Bile duct (tissue), 1 donor: ENCODE results near the genes RNF31 and AP4S1.

DNA sequence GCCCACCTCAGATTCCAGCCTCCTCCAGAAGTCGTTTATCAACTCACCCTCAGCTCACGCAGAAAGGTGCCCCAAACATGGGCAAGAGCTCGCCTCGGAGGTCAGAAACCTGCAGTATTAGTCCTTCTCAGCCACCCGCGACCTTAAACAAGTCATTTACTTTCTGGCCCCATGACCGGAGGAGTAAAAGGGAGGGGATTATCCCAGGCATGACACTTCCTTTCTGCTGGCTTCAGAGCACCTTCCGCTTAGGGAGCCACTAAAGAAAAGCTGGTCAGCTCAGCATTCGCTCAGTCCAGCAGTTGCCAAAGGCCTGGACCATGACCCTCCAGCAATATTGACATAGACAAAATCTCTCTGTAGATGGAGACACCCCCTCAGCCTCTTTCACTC, 4.3 kb upstream of the CPNE6 start:
- PRO-cap: no peak

- PRO-cap: bidirectional peak, plus-strand start at chr14:24141862, minus-strand start at chr14:24141591
Observed at GRCh38 chr14:24141670-24142125, 307 bp upstream of the EMC9 start.

GRCh38 chr14:24147416-24147901, at the start of gene RNF31:
RNF31 (plus strand) TSS chr14:24147498.
- PRO-cap: bidirectional peak, plus-strand start at chr14:24147520, minus-strand start at chr14:24147240

GRCh38 chr14:24178520-24179797, 7.1 kb downstream of the REC8 start:
- PRO-cap: no peak

DNA sequence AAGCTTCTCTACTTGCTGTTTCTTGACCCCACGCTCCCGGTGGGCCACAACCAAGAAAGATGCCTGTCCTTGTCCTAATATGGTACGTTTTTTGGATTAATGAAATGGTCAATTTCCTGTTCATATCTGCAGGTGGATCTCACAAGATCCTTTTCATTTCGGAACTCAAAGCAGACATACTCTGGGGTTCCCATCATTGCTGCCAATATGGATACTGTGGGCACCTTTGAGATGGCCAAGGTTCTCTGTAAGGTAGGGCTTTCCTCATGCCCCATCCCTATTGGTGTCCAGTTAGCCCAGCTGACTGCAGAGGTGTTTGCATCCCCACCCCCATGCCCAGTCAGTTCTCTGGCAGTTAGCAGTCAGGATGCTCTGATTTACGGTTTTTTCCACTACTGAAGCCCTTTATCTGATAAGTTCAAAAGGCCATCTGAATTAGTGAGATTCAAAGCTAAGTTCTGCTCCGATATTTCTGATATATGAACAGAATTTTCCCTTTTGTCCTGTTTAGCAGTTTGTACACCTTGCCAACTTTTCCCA, 688 bp downstream of the GMPR2 start:
- PRO-cap: no peak

DNA sequence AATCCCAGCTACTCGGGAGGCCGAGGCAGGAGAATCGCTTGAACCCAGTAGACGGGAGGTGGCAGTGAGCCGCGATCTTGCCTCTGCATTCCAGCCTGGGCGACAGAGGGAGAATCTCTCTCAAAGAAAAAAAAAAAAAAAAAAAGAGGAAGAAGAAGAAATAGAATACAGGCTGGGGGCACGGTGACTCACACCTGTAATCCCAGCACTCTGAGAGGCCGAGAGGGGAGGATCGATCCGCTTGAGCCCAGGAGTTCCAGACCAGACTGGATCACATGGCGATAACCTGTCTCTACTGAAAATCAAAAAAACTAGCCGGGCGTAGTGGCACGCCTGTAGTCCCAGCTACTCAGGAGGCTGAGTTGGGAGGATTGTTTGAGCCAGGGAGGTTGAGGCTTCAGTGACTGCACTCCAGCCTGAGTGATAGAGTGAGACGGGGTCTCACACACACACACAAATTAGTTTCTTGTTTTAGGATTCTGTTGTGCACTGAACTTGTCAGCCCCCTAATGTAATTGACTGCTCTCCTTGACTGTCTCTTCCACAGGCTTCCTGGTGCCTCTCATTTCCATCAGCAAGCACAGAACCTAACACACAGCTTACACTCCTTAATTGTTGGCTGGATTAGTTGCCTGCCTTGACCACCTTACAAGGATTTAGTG, 963 bp upstream of the TINF2 start:
- PRO-cap: no peak

DNA sequence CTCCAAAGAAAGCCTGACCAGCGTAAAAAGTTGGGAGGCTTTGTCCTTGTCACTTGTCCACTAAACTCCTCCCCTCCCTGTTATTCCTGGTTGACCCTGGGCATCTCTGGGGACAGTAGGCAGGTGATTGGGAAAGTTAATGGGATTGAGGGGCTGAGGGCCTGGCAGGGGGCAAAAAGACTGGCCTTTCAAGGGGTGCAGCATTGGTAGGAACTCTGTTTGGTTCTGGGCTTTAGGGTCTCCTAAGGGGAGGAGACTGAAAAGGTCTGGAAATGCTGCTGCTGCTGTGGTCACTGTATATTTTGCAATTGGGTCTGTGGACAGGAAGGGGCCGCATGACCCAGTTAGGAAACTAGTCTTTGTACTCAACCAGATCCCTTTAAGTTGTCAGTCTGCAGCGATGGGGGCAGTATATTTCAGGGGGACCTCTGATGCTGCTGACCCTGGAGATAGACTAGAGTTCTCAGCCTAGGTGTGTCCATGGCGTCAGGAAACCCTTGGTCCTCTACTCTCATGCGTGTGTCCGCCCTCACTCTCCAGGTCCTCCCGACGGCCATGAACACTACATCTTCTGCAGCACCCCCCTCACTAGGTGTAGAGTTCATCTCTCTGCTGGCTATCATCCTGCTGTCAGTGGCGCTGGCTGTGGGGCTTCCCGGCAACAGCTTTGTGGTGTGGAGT, 3.9 kb downstream of the LTB4R start:
- PRO-cap: no peak

GRCh38 chr14:24333653-24334413, 1.0 kb downstream of the ADCY4 start:
- PRO-cap: no peak

DNA sequence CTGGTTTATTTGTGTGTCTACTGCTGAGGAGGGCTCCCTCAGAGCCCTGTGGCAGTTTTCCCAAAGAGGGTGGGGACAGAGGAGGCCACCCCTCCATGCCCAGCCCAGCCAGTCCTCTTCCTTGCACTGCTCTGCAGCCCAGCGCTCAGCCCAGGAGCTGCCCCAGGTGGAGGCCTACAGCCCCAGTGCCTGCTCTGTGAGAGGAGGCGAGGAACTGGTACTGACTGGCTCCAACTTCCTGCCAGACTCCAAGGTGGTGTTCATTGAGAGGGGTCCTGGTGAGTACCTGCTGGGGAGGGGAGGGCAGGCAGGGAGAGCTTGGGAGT, 6.2 kb downstream of the NFATC4 start:
- PRO-cap: no peak

DNA sequence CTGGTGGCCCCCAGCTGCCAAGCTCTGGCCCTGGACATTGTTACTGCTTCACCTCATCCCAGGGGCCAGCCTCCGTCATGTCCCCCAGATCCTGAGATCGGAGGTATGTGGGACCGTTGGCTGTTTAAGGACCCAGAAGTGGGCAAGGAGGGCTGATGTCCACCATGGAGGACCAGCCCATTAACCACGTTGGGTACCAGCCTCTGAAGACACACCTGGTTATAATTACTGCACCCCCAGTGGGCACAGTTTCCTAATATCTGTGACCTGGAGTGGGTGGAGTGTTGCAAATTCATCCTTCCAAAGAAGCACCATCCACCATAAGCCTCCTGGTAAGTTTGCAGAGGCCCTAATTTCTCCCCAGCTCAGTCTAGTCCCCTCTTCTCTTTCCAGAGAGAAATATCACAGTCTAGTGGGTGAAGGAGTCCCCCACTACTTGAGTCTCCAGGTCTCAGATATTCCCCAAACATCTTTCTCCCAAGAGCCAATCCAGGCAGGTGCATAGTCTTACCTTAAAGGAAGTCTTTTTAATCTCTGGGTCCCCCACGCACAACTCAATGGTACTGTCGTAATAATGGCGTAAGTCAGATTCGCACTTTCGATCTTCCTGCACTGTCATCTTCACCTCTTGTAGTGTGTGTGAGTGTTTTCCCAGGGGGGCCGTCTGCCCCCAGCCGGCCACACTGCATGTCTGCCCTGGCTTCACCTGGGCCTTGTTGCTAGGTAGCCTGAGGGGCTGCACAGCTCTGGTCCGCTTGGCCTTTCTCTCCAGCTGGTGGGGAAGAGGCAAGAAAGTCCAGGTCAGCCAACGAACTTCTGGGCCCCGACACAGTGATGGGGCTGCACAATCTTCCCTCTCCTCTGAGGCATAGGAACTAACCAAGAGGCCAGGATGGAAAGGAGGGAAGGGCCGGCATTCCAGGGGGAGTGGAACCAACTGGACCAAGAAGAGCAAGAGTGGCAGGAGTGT, 2.4 kb downstream of the GZMB start:
- PRO-cap: no peak

DNA sequence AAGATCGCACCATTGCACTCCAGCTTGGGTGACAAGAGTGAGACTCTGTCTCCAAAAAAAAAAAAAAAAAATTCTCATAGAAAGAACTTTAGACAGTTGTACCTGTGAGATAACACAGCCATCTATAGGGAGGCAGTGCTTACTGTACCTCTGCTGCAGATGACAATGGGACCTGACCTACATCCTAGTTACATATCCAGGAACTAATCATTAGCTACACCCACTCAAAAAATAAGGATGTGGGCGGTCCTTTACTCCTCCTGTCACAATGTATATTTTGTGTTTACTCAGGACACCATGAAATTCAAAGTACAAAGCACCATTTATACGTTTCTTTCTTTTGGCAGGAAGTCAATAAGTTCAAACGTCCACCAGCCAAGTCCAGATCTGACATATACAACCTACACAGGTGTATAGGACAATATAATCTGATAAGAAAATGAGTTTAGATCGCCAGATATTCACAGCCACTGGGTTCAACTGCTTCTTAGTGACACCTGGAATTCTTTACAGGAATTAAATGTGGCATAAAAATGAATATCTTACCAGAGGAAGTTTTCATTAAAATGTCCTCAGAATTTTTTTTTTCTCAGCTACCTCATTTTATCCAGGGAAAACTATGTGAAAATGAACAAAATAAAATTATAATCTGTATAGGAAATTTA, 14.7 kb downstream of the STXBP6 start:
- PRO-cap: no peak

DNA sequence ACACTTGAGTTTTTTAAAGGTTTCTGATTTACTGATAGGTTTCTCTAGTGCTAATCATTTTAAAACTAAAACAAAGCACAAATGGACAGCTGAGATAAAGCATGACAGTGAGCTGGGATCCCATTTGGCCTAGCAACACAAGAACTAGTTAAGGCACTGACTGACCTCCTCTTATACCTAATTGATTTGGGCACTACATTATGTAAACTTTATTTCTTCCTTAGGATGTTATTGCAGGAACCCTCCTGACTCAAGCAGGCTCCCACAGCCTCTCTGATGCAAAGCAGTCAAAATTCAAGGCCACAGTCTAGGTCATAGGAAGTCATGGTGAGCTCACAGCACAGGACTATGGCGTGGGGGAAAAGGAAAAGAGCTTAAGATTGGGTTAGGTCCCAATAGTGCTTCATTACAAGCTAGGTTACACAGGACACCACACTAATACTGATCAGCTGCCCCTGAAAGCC, 3.5 kb downstream of the STXBP6 start:
- PRO-cap: bidirectional peak, plus-strand start at position 406 of the sequence, minus-strand start at position 138 of the sequence

GRCh38 chr14:25048270-25049420, 1.3 kb downstream of the STXBP6 start:
- PRO-cap: unidirectional peak, plus-strand start at chr14:25048683; bidirectional peak, plus-strand start at chr14:25048812, minus-strand start at chr14:25048753

GRCh38 chr14:26597105-26597965, 498 bp downstream of the NOVA1 start:
- PRO-cap: unidirectional peak, plus-strand start at chr14:26597384

DNA sequence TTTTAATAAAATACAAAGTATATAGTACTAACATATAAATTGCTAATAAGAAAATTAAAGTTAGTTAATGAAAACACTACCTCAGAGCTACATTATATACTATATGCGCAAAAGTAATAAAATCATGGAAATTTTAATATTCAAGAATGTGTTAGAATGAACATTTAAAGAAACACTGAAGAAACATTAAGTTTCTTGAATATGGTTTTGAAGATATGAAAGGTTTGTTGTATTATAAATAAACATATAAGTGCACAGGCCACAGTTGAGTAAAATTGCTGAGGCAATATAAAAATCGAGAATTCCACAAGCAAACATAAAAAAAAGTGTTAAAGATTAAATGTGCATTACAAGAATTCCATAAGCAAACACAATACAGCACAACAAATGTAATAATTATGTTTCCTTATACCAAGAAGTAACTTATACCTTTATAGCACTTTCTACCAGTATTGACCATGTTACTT, 262.1 kb upstream of the FOXG1 start:
- PRO-cap: no peak

DNA sequence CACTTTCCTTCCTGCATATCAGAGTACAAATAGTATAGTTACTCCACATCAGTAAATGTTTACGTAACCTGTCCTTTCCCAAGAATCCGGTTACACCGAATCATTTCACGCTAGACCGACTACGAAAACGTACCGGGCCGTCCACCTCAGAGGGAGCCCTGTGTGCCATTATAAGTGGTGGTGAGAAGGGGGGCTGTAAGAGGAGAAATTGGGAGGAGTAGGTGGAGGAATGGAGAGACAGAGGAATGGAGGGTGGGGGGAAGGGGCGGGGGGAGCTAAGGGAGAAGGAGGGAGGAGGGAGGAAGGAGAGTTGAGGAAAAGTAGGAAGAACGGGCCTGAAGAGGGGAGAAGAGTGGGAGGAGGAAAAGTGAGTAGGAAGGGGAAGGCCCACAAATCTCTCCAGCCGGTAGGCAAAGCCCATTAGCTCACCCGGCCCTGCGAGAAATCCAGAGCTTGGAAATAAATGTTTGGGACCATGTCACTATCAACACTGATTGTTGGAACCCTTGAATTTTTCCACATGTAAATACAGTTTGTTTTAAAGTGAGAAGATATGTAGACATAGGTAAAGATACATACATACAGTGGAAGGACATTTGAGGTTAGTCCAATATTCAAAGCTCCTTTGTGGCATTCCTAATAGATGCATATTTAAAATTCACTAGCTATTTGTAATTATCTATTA, 2.2 kb upstream of the FOXG1 start:
- PRO-cap: no peak

GRCh38 chr14:28767308-28768445, 1.1 kb downstream of the FOXG1 start:
- PRO-cap: no peak

DNA sequence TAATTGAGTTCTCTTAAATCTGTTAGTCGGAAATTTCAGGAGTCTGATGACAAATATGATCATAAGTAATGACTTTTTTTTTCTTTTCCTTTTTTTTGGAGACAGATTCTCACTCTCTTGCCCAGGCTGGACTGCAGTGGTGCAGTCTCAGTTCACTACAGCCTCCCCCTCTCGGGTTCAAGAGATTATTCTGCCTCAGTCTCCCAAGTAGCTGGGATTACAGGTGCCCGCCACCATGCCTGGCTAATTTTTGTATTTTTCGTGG, 321.8 kb downstream of the PRKD1 start:
- PRO-cap: unidirectional peak, plus-strand start at position 89 of the sequence

DNA sequence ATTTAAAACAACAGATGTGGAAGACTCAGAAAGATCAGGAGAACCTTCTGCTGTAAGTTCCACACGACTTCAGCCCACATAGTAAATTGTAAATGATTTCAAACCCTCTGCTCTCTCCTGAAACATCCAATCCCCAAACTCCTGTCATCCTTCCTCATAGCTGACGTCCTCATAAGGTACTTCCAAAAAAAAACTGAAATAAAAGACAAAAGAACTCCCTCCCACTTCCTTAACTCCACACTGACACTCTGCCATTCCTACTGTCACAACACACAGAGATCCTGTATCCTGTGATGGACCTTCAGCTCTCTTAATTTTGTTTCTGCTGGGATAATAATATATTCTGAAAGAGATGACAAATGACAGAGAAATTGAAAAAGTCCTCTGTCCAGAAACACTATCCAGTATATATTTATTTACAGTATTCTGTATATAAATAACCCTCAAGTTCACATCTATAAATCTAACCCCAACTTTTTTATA, 3.0 kb downstream of the PRKD1 start:
- PRO-cap: no peak

DNA sequence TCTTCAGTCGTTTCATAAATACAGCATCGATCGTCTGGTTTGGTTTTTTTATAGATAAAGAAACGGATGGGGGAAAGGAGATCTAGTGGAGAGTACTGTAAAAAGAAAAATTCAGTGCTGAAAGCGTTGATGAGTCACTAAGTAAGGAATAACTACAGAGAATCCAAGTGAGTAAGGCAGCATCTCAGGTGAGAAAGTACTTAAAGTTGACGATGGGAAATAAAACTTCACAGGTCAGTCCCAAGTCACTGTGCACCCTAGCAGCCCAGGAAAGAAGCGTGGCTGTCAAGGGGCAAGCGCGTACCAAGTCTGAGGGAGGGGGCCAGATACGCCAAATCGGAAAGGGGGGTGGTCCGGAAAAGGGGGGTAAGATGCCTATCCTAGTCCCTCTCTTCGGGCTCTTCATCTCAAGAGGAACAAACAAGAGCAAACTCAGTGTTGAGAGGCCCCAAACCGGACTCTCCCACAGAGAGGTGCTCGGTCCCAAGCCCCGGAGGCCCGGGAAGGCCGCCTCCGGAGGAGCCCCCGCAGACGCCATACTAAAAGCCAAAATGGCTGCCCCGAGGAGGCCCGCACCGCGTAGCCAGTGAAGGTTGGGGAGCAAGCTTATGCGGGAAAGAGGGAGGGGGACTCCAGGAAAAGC, at the start of gene AP4S1:
Gene AP4S1, plus strand, starts transcription at position 539 of the 643 bp plus-strand sequence.
- PRO-cap: bidirectional peak, plus-strand start at position 542 of the sequence, minus-strand start at position 541 of the sequence